Left colon (tissue), 1 donor: ENCODE measurements around a stretch of chr17.

GRCh38 chr17:28758930-28759560 is 15.2 kb downstream of the TRAF4 start:
- PRO-cap = no peak

DNA sequence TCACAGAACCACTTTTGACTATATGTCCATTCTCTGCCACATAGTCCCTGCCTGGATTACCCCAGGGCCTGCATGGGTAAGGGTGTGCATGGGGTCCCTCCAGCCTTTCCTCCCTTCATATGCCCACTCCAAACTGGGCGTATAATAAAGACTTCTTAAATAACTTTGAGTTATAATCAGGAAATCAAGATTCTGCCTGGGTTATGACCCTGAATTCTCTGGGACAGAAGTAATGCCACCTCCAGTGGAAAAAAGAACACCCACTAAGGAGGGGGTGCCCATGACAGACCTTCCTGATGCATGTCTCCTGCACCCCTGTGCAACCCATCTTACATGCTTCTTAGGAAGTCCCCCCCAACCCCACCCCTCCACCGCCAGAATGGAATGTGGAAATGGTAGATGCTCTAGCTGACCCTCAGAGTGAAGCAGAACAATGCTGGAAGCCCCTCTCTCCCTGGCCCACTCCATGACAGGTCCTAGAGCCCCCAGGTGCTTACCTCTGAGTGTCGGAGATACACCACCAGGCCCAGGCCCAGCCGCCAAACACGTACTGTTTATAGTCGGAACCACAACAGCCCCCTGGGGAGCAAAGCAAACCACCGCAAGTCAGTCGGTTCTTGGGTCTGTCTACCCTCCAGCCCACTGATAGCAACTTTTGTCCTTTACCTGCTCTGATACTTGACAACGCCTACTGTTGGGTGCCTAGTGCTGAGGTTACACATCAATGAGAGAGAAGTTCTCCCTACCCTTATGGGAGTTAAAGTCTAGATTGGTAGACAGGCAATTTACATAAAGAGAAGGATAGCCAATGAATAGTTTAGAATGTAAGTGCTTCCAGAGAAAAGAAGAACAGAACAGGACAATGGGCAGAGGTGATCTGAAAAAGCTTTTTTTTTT is 8.8 kb downstream of the FLOT2 start:
- PRO-cap = no peak

DNA sequence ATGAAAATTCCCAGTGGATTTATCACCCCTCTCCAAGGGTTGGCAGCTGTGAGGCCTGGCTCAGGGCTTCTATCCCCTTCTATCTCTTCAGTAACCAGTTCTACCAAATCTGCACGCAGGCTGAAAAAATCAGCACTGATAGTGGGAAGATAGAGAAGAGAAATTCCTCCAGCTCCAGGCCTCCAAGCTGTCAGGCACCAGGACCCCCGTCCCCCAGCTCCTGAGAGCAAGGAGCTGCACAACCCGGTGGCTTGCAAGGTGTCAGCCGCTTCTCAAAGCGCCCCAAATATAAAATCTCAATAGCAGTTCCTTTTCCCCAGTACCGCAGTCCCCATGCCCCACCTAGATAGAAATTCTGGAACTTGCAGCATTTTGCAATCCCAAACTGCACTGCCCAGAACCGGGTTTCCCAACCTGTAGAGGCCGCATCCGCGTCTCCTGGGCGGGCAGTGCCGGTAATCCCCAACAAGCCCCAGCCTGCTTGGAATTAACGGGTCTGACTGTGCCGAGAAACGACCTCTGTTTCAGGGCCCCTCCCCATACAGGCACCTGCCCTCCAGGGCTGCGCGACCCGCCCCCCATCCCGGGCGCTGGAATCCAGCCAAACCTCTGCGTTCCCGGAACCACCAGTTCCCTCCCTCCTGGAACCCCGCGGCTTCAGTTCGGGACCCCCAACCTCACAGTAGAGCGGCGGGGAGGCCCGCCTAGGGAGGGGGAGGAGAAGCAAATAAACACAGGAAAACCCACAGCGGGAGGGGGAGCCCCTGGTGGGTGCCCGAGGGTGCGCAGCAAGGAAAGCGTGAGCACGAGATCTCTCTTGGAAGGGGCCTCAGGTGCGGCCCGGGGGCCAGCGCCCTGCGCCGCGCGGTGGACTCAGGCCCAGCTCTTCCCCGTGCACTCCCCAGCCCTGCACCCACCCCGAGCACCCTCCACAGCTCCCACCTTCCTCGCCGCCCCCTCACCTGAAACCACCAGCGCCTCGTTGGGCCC is 674 bp downstream of the FLOT2 start:
- PRO-cap = bidirectional peak, plus-strand start at position 756 of the sequence, minus-strand start at position 664 of the sequence

GRCh38 chr17:28904154-28905316 is 1.7 kb upstream of the DHRS13 start:
- PRO-cap = no peak

GRCh38 chr17:29031932-29032449 is 10.9 kb upstream of the PIPOX start:
- PRO-cap = no peak

DNA sequence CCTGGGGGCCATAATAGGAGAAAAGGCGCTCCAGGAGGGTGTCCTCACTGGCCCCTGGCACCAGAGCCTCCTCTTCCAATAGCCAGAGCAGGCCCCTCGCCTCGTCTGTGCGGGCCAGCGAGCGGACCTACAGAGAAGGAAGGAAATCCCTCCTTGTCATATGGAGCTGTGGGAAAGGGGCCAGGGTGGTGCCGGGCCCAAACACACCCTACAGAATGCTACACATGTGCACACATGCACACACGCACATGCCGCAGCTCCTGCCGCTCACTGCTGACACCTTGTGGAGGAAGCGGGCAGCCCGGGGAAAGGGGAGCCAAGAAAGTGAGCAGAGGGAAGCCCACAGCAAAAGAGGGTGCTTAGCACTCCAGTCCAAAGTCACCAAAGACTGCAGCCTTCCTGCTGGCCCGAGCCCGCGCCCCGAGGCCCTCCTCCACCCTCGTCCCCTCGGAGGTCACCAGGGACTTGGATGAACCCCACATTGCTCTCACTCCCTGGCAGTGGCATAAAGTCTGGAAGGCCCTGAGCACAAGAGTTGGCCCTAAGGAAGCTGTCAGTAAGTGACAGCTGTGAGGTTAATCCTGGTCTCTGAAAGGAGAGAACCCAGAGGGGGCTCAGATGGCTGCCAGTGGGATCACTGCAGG is 68.3 kb downstream of the MYO18A start:
- PRO-cap = no peak

- PRO-cap = no peak
Observed at GRCh38 chr17:29116310-29117024, 63.7 kb downstream of the MYO18A start.

DNA sequence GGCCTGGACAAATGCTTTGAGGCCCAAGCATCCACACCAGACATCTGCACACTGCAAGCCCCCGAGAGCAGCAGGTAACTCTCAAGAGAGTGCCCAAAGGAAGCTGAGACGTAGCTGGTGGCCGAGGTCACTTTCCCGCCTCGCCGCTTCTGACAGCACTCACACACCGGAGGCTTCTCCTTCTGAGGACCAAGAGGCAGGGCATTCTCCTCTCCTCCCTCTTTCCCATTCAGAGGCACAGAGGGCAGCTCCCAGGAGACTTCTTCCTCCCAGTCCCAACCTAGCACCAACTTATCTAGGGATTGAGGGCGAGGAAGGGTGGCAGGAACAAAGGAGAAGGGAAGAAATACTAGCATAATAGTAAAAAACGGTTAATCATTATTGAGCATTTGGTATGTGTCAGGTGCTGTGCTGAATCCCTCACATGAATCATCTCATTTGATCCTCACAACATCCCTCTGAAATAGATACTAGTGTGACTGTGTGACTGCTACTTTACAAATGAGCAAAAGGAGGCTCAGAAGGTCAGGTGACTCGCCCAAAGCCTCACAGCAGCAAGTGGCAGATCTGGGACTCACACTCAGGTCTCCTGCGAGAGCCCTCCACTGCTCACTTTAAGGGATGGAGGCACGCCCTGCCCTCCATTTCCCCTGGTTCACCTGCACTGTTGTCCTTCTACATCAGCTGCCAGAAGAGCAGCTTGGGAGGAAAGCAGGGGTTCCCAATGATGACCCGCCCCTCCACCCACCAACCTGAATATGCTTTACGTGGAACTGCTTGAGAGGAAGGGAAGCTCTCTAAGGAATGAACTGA is 41.8 kb downstream of the MYO18A start:
- PRO-cap = no peak

DNA sequence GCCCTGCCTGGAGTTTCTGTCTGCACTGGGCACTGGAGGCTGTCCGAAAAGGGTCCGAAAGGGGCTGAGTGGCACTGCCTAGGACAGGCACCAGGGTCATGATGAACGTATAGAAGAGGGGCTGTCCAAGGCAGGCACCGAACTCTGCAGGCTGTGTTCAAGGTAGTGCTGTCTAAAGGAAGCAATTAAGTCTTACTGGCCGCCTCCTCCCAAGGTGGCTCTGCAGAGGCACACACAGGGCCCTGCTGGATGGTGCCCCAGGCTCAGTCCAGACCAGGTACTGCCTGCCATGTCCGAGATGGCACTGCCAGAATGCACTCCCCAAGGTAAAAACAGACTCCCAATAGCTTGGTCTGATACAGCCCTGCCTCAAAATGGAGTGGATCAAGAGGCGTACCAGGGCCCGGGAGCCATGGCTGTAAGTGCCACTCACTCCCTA is 426 bp upstream of the MYO18A start:
- PRO-cap = unidirectional peak, minus-strand start at position 146 of the sequence

- PRO-cap = no peak
Observed at GRCh38 chr17:29279027-29279978, 14.6 kb downstream of the NUFIP2 start.

DNA sequence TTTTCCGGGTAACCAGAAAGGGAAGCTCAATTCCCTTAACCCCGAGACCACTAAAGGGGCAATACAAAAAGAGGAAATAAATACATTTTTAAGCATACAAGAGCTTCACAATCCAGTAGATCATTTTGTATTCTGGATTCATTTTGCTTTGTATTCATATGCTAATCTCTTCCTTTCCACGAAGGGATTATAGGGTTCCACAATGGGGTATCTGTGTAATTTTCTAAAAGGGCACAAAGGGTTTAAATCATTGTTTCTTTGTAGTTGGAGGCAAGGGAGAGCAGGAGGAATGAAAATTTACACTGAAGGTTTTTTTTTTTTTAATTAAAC is 566 bp upstream of the NUFIP2 start:
- PRO-cap = no peak

GRCh38 chr17:29433655-29434033 is 43.5 kb downstream of the TAOK1 start:
- PRO-cap = no peak

- PRO-cap = no peak
Observed at GRCh38 chr17:29542805-29543685, 23.8 kb downstream of the ABHD15 start.

DNA sequence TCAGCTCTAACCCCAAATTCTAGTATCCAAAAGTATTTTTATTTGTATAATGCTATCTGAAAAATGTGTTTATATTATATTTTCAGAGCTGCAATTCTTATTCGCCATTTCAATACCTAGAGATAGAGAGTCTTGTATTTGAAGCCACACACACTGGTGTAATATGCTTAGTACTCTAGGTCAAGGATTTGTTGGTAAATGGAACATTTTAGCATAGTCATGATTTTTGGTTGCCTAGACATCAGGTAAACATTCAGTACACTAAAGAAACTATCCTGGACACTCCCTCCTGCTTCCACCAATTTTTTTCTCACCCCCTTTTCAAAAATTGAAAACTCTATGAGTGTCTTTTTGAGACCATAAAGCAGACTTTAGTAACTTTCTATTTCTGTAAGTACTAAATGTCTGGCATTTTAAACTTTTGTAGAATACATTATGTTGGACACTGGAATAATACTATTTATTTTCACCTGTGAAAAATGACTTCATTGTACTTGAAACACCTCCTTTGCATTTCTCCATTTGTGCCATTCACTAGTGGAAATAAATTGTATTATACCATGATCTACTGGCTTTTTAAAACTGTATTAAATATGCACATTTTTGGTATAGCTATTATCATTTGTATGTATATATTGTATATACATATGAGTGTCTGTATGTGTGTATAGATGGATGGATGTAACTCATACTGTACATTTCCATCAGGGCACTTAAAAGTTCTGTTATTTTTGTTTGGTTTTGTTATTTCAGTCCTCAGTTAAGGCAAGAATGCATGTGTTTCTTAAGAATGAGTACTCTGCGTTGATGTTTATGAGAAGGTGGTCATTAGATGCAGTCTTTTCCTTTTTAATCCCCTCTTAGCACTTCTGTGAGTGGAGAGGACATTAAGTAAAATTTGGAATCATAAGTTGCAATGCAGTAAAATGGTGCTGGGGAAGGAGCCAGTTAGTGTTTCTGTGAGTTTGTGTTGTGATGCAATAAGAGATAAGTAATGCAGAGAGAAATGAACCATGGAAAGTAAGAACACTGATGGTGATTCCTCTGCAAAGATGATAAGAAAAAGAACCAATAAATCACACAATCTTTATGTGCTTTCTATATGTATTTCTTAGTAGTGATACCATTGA is 20.4 kb downstream of the ABHD15 start:
- PRO-cap = no peak

GRCh38 chr17:29561853-29563033 is 4.6 kb downstream of the ABHD15 start:
- PRO-cap = bidirectional peak, plus-strand start at chr17:29562350, minus-strand start at chr17:29562030

DNA sequence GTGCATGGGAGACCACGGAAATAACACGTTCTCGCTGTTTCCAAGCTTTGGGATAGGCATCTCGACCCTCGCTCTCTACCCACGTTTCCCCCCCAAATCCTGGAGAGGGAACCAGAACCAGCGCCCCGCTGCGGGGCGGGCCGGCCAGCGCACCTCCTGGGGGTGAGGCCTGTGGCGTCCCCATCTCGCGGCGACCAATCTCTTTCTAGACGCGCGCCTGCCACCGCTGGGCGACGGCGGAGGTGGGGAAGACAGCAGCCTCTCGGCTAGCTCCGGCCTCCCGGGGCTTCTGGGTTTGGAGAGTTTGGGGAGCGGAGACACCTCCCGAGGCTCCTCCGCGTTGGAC is 709 bp upstream of the TP53I13 start:
- PRO-cap = bidirectional peak, plus-strand start at position 229 of the sequence, minus-strand start at position 101 of the sequence

- PRO-cap = no peak
Observed at GRCh38 chr17:29581592-29582089, 7.8 kb downstream of the GIT1 start.

- PRO-cap = unidirectional peak, minus-strand start at chr17:29590071
Observed at GRCh38 chr17:29589958-29590193, 428 bp upstream of the GIT1 start.

DNA sequence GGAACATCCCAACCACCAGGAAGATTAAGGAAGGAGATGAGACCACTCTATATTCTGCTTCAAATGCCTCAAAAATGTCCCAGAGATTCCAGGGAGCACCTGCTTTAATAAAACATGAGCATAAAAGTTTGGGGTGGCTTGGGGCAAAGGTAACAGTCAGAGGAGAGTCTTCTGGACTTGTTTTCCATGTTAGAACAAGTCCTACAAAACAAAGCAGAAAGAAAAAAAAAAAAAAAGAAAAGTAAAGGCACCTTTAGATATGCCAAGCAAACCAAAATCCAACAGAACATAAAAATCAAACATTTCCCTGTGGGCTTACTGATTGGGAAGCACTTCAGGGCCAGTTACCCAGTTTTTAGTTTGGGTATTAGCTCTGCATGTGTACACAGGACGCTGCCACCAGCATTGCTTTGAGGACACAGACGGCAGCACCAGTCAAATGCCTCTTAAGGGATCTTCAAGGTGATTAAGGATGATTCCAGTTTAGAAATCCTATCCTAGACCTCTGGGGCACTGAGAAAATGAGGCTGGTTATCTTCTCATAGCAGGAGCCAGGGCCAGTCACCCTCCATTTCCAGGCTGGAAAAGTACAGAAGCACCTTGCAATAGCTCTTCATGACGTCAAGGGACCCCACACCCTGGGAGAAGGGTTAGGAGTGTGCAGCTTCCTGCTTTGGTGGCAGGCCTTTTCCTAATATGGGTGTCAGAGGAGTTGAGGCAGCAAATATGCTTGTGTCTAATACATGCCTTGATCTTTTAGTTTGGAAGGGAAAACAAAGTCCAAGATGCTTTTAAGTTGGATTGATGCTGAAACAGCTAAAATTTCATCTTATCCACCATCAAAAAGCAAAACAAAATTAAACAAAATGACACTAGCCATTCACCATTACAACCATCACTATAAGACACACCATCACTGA is 3.6 kb upstream of the CORO6 start:
- PRO-cap = no peak

GRCh38 chr17:29632326-29633004 is 9.8 kb upstream of the CORO6 start:
- PRO-cap = no peak